Sigmoid colon (tissue), 4 donors: ENCODE data around the gene CHRNA9.

DNA sequence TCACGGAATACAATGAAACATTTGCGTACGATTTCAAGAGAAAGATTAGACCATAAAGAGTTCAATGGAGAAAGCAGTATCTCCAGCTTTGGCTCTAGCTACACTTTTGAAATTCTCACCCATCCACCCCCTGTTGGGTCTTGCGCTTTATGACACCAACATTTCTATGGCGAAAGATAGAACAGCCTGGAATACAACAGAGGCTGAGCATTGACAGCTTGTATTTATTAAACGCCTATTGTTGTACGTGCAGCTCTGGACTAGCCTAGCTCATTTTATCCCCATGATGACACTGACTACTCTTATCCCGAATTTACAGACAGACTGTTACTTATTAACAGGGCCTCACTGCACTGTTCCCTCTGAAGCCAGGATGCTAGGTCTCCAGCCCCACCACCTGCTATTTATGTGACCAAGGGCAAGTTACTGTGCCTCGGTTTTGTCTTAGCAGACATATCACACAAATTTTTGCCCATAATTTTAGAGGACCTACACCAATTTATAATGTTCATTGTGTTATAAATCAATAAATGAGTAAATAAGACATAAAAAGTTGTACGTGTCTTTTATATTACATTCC lies 1.0 kb upstream of the RFC1 start:
- PRO-cap = no peak
- RAMPAGE, long total RNA, 4 experiments = no peak in any of the 4 experiments

GRCh38 chr4:39423687-39424044 lies 16.9 kb downstream of the KLB start:
- PRO-cap = no peak
- RAMPAGE, long total RNA, 4 experiments = no peak in any of the 4 experiments

DNA sequence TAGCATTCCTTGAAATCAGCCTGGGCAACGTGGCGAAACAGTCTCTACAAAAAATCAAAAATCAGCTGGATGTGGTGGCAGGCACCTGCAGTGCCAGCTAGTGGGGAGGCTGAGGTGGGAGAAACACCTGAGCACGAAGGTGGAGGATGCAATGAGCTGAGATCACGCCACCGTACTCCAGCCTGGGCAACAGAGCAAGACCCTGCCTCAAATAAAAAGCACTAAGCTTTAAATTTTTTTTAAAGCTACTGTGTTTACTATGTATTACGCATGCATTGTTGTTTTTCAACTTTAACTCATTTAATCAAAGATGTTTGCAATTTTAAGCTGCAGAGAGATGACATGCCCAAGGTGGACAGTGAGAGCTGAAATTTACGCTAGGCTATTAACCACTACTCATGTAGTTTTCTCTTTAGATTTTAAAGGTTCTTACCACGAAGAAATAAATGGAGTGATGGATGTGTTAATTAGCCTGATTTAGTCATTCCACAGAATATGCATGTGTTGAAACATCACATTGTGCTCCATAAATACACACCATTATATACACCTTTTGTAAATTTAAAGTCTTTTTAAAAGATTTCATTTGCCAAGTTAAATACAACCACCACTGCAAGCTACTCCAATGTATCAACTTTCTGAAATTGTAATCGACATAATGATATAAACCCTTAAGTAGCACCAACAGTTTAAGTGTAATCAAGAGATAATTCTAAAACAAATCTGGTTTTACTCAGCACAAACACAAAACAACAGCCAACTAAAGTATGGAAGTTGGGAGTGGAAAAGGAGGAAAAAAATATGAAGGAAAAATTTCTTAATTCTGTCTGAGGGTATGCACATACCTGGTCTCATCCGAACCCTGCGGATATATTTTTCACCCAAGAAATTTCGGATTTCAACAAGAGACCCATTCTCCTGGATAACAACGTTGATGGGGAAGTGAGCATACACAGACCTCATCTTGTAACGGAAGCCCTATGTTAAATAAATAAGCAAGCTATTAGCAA lies 2.9 kb downstream of the RPL9 start:
- PRO-cap = no peak
- RAMPAGE, long total RNA, 4 experiments = no peak in any of the 4 experiments

DNA sequence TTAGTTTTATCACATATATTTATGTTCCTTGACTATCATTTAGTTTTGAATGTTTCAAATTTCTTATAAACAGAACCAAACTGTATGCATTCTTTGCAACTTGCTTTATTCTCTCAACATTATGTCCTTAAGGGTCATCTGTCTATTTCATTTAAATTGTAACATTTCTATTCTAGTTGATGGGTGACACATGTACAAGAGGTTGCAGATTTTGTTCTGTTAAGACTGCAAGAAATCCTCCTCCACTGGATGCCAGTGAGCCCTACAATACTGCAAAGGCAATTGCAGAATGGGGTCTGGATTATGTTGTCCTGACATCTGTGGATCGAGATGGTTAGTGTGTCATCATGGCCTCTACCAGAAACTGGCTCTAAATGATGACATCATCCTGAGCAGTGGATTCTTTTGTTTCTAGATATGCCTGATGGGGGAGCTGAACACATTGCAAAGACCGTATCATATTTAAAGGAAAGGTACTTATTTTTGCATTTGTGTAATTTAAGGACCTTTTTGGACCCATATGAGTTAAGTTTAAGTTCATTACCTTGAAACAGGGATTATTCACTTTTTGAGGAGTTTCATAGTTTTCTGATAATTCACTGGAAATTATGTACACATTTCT lies 6.1 kb downstream of the LIAS start:
- PRO-cap = no peak
- RAMPAGE, long total RNA, 4 experiments = no peak in any of the 4 experiments

DNA sequence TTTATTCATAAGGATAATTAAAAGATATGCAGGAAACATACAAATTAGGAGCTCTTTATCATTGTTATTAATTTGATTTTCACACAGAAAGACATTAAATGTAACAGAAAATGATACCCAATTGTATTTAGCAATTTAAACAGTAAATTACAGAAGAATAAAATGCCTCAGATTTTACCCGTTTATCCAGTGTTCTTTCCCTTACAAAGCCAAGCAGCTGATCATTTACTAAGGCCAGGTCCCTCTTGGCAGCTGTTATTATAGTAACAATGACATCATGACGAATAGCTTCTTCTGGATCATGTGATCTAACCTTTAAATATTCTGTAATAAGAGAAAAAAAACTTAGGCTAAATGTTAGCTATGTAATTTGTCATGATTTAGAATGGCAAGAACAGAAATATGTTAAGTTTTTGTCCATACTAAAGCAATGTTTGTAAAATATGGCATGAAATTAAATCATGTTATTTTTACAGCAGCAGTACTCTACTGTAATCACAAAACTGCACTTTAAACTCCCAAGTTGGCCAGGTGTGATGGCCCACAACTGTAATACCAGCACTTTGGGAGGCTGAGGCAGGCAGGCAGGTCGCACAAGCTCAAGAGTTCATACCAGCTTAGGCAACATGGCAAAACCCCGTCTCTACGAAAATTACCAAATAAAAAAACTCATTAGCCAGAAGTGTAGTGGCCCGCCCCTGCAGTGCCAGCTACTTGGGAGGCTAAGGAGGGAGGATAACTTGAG lies 69.3 kb downstream of the PDS5A start:
- PRO-cap = no peak
- RAMPAGE, long total RNA, 4 experiments = no peak in any of the 4 experiments

- PRO-cap = no peak
- RAMPAGE, long total RNA, 4 experiments = no peak in any of the 4 experiments
These were observed 4.5 kb upstream of the RHOH start for GRCh38 chr4:40192423-40192620.

DNA sequence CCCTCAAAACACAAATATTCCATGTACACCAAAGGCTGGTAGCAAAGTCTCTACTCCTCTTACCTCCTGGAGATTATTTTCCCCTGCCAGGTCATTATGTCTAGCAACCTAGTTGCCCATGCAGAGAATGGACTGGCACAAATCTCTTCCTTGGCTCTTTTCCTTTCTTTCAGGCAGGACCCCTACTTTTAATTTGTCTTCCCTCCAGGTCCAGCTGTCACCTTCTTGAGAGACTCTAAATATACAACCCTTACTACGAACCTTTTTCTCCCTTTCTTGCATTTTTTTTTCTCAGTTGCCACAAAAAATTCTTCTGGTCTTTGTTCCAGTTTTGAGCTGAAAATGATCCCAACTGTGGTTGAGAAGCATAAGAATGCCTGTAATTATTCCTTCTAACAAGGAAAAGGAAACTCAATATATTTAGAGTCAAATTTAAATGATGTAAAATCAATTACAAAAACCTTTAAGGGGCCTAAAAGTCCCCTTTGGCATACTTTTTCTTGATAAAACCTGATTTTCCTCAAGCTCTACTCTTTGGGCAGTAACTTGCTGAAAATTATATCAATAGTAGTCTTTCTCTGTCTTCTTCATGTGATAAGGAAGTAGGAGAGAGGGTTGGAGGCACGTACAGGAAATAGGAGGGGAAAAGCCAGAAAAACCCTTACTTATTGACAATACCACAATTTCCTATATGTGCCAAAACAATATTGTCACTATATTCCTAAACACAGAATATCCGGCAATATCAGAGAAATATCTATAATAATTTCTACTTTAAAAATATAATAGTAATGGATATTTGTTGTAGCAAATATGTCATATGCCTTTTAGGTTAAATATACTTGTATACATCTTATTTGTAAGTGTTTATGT lies 9.4 kb downstream of the RHOH start:
- PRO-cap = no peak
- RAMPAGE, long total RNA, 4 experiments = no peak in any of the 4 experiments

- PRO-cap = no peak
- RAMPAGE, long total RNA, 4 experiments = no peak in any of the 4 experiments
These were observed 14.6 kb downstream of the RHOH start for GRCh38 chr4:40211402-40211764.

GRCh38 chr4:40222608-40223533 lies 26.0 kb downstream of the RHOH start:
- PRO-cap = no peak
- RAMPAGE, long total RNA, 4 experiments = no peak in any of the 4 experiments

- PRO-cap = no peak
- RAMPAGE, long total RNA, 4 experiments = no peak in any of the 4 experiments
These were observed 41.3 kb downstream of the RHOH start for GRCh38 chr4:40238006-40238631.

DNA sequence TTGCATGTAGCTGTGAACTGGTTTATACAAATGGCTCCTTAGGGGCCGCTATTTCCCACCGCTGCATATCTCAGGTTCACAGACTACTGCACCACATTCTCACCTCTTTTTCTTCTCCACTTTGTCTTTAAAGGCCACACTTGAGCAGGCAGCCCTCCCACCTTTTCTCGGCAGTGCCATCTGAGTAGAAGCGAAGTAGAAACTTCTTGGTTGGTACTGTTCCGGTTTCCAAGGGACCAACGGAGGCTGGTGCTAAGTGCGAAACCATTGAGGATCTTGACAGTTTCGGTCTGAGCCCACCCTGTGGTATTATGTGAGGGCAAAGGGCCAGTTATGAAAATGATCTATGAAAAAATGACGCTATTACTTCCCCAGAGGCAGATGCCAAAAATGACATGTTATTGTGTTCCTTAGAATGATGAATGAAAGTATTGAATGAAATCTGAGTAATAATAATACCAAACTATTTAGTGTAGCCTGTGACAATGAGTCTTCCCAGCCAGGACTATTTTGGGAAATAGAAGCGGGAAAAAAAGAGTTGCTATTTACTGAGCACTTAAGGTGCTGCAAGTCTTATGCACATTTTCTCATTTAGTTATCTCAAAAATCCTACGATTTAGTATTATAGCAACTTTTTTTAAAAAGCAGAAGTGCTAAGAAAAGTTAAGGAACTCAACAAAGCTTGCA lies 29.7 kb upstream of the CHRNA9 start:
- PRO-cap = no peak
- RAMPAGE, long total RNA, 4 experiments = no peak in any of the 4 experiments

DNA sequence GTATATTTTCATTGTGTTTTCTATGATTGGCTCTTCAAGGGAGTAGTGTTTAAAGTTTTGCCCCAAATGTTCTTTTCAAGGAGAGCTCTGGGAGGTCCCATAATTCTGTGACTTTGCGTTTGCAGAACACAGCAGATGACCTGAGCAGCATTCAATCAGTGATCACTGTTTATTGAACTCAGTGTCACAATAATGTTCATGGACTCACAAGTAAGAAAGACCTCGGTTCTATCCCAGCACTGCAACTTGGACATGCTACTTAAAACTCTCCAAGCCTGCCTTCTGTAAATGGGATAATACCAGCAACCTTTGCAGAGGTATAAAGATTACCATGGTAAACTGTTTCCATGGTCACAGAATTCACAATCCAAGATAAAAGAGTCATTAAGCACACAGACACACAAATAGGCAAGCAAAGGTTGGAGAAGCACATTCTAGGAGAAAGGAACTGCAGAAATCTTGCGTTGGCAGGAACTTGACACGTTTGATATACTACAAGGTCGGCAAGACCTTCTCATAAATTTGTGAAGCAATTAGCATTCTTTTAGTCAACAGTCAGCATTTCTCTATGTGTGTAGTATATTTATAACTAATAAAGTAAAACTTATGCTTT lies 12.4 kb upstream of the CHRNA9 start:
- PRO-cap = no peak
- RAMPAGE, long total RNA, 4 experiments = no peak in any of the 4 experiments

GRCh38 chr4:40335074-40335947 lies at the start of gene CHRNA9:
Gene CHRNA9 (plus strand): TSS chr4:40335333.
- PRO-cap = no peak
- RAMPAGE, long total RNA, 4 experiments = no peak in any of the 4 experiments

DNA sequence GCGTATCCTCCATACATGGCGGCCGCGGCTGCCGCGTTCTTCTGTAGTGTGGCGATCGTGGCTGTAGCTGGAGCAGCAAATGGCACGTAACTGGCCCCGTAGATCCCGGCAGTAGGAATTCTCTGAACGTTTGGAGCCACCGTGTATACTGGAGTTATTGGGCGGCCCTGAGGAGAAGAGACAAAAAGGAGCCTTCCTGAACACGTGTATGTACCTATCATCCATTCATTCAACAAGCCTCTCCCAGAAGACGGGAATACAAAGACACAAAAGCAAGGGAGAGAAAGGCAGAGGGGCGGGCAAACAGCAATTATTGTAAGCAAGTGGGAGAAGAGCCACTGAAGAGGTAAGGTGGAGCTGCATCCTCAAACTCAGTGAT lies 90.8 kb downstream of the CHRNA9 start:
- PRO-cap = no peak
- RAMPAGE, long total RNA, 4 experiments = no peak in any of the 4 experiments

DNA sequence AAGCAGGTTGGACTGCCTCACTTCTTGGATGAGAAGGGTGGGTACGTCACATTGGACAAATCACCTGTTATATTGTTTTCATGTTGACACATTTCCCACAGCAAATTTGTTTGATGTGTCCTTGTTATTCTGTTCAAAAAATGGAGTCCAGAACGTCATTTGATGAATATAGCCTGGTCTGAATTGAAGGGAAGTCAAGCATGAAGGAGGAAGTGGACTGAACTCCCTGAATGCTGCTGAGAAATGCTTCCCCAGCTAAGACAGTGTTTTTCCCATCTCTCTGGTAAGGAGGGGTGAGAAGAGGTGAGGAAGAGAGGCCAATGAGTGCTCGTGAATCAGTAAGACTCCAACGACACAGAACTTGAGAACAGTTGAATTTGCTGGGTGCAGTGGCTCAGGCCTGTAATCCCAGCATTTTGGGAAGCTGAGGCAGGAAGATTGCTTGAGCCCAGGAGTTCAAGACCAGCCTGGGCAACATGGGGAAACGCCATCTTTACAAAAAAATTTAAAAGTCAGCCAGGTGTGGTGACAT lies 127.4 kb downstream of the RBM47 start:
- PRO-cap = no peak
- RAMPAGE, long total RNA, 4 experiments = no peak in any of the 4 experiments

- PRO-cap = no peak
- RAMPAGE, long total RNA, 4 experiments = no peak in any of the 4 experiments
These were observed 43.1 kb upstream of the RBM47 start for GRCh38 chr4:40672419-40673454.

- PRO-cap = no peak
- RAMPAGE, long total RNA, 4 experiments = no peak in any of the 4 experiments
These were observed 27.8 kb upstream of the NSUN7 start for GRCh38 chr4:40721867-40722386.

DNA sequence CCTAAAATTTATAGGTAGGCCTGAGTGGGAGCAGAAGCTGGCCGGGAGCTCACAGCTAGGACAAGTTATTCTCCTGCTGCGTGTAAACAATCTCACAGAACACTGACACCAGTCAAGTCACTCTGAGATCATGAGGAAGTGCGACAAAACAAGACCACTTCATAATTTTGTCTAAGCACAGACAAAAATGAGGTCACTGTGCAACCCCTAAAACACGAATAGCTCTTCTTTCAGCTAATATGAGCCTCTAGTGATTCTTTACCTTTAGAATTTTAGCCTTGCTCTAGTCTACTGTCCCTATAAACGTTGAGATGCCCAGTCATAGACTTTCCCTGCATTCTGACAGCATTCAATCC lies 15.2 kb upstream of the NSUN7 start:
- PRO-cap = no peak
- RAMPAGE, long total RNA, 4 experiments = no peak in any of the 4 experiments

DNA sequence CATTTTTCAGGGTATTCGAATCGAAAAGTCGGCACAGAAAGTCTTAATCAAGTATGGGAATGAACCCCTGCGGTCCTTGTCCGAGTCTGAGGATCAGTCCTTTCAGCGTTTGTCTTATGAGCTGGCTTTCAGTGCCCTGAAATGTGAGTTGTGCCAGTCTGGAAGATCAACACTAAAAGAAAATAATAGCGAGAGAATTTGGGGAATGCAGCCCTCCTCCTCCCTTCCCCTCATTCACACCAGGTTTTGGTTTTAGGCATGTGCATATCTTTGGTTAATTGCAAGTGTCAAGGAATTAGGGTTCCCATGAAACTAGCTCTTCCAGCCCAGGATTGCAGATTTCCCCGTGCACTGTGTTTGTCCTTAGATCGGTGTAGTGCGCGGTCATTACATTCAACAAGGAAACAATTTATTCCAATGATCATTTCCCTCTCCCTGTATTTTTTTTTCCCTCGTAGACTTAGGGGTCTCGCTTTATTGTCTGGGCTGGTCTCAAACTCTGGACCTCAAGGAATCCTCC lies 1.2 kb downstream of the NSUN7 start:
- PRO-cap = no peak
- RAMPAGE, long total RNA, 4 experiments = no peak in any of the 4 experiments

- PRO-cap = no peak
- RAMPAGE, long total RNA, 4 experiments = no peak in any of the 4 experiments
These were observed 59.8 kb downstream of the NSUN7 start for GRCh38 chr4:40809616-40809982.